HT1080 (cell line): ENCODE measurements around the gene SEC16A.

DNA sequence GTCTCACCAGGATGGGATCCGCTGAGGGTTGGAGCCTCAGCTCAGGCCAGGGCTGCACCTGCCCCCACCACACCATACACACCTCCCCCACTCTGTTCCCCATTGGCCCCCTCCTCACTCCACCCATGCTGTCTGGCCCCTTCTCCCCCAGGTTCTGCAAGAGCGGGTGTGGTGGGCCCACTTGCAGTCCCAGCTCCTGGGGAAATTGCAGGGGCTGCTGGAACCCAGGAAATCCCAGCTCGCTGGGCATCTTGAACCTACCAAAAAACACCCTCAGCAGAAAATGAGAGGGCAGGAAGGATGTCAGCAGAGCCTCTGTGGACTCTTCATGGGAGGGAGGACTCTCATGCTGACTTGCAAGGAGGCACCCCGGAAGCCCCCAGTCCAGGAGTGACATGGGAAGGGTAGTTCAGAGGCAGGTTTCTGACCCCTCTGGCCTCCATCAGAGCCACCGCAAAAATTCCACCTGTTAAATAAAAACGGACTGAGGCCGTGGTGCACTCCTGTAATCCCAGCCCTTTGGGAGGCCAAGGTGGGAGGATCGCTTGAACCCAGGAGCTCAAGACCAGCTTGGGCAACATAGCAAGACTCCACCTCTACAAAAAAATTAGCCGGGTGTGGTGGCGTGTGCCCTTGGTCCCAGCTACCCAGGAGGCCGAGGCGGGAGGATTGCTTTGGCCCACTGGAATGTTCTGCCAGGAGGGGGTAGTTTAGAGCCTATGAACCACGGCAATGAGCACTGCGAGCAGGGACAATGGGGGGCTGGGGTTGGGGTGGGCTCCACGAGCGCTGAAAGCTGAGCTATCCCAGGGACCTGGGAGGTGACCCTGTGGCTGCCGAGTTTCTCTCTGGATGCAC lies 12.4 kb upstream of the CAMSAP1 start:
RAMPAGE:
- cytosol, long total RNA: no peak
- long total RNA: no peak
- nucleus, long total RNA: no peak

GRCh38 chr9:135930196-135931090 lies 23.1 kb upstream of the CAMSAP1 start:
RAMPAGE:
- cytosol, long total RNA: no peak
- long total RNA: no peak
- nucleus, long total RNA: no peak

RAMPAGE:
- cytosol, long total RNA: no peak
- long total RNA: no peak
- nucleus, long total RNA: no peak
Measured at GRCh38 chr9:135946810-135947487, 14.2 kb downstream of the UBAC1 start.

GRCh38 chr9:136009030-136009780 lies 48.0 kb upstream of the UBAC1 start:
RAMPAGE:
- cytosol, long total RNA: no peak
- long total RNA: no peak
- nucleus, long total RNA: no peak

RAMPAGE:
- cytosol, long total RNA: no peak
- long total RNA: no peak
- nucleus, long total RNA: no peak
Measured at GRCh38 chr9:136105204-136105871, 10.2 kb upstream of the NACC2 start.

DNA sequence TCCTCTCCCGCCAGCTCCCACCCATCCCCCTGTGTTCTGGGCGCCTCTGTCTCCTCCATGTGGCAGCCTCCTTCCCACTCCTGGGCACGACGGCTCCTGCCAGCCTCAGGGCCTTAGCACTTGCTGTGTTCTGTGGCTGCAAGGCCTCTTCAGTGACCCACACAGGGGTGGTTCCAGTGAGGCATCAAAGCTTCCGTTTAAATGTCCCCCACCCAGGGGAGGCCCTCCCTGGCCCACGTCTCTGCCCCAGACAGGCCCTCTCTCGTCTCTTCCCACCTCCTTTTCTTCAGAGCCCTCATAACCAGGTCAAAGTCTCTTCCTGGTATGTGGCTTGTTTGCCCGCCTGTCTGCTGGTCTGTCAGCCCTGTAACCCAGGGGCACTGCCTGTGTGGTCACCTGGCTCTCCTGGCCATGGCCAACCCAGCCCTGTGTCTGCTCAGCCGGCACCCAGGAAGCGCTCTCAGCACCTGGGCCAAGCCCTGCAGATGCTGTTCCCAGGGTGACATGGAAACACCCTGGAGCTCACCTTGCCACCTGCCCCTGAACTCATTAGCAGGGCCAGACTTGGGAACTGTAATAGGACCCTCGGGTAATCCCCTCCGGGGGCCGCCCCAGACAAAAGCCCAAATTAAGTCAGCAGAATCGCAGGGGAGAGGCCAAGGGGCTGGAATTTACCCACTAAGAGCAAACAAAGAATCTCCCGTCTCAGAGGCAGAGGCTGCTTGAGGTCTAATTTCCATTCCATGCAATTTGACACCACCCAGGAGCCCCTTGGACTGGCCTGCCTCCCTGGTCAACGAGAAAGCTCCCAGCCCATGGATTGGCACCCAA lies 33.7 kb downstream of the LHX3 start:
RAMPAGE:
- cytosol, long total RNA: no peak
- long total RNA: no peak
- nucleus, long total RNA: no peak

DNA sequence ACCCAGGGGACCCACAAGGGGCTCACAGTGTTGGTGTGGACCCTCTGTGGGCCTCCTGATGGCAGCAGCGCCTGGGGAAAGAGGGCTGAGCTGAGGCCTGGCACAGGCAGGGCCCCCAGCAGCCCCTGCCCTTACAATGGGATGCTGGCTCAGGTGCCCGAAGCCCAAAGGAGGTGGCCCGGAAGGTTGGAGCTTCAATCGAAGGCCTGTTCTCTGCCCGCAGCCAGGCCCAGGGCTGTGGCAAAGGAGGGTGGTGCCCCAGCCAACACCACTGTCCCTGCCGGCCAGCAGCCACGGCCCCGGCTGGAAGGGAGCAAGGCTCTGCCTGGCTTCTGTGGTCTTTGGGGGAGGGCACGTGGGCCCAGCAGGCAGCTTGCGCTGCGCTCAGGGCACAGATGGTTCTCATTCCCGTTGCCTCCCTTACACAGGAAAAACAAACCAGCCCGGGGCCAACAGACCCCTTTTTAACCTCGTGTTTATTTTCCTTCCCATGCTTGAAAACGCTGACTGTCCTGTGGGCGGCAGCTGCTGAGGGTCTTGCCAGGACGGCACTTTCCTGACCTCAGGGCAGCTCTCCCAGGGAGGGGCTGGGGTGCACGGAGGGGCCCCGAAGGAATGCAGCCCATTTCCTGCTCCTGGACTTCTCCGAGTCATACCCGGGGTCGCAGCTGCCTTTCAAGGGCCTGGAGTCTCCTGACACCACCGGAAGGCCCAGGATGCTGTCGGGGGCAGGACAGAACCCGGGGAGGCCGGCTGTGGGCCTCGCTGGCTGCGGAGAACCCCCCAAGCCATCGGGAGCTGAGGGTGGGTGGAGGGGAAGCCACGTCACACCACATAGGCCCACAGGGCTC lies 1.2 kb upstream of the GPSM1 start:
RAMPAGE:
- cytosol, long total RNA: no peak
- long total RNA: no peak
- nucleus, long total RNA: no peak

DNA sequence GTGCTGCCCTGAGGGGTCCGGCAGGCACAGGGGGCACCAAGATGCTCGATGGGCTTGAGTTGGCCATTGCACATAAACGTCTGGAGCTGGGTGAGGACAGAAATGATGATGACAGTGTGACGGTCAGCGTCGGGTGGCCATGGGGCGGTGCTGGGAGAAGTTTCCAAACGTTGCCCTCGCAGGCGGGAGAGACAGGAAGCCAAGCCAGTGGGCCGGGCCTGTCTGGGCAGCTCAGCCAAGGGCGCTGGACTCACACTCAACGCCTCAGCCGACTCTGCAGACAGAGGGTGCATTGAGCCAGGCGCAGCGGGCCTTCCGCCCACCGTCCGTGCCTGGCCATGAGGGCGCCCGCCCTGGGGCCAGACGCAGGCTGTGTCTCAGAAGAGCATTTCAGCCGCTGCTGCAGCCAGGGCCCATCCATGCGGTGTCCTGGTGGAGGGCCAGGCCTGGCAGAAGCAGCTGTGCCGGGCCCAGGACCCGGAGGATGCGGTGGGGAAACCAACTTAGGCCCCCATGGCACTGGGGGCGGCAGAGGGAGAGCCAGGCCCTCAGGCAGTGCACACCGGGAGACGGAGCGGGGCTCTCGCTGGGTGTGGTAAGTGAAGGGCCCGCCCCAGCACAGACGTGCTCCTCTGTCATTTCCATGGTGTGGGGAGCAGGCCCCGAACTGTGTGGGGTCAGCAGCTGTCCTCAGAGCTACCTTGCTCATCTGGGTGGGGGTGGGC lies 18.0 kb downstream of the GPSM1 start:
RAMPAGE:
- cytosol, long total RNA: no peak
- long total RNA: no peak
- nucleus, long total RNA: no peak

GRCh38 chr9:136361639-136362174 lies 1.8 kb downstream of the DNLZ start:
RAMPAGE:
- cytosol, long total RNA: no peak
- long total RNA: no peak
- nucleus, long total RNA: no peak

DNA sequence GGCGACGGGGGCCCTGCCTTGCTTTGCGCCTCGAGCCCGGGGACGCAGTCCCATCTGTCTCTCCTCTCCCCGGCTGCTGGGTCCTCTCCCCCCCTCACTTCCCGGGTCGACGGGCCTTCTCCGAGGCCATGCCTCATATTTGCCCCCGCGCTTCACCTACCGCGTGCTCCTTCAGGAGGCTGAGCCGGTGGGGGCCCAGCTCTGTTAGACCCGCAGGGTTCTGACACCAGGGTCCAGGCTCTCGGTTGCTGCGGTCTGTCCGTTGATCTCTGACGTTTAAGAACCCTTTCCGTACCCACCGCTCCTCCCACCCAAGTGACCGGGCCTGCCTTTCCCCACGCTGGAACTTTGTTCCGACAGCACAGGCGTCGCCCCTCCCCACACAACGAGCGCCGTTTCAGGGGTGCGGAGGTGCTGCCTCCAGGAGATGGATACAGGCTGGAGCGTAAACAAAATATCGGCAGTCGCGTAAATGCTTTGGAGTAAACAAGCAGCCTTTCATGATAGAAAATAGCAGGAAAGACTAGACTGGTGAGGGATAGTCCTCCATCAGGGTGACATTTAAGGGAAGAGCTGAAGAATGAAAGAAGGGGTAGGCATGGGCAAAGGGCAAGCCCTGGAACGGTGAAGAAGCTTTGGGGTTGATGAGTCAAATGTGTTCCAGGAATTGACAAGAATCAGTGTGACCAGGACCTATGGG lies 567 bp downstream of the PMPCA start:
RAMPAGE:
- cytosol, long total RNA: no peak
- long total RNA: no peak
- nucleus, long total RNA: no peak

DNA sequence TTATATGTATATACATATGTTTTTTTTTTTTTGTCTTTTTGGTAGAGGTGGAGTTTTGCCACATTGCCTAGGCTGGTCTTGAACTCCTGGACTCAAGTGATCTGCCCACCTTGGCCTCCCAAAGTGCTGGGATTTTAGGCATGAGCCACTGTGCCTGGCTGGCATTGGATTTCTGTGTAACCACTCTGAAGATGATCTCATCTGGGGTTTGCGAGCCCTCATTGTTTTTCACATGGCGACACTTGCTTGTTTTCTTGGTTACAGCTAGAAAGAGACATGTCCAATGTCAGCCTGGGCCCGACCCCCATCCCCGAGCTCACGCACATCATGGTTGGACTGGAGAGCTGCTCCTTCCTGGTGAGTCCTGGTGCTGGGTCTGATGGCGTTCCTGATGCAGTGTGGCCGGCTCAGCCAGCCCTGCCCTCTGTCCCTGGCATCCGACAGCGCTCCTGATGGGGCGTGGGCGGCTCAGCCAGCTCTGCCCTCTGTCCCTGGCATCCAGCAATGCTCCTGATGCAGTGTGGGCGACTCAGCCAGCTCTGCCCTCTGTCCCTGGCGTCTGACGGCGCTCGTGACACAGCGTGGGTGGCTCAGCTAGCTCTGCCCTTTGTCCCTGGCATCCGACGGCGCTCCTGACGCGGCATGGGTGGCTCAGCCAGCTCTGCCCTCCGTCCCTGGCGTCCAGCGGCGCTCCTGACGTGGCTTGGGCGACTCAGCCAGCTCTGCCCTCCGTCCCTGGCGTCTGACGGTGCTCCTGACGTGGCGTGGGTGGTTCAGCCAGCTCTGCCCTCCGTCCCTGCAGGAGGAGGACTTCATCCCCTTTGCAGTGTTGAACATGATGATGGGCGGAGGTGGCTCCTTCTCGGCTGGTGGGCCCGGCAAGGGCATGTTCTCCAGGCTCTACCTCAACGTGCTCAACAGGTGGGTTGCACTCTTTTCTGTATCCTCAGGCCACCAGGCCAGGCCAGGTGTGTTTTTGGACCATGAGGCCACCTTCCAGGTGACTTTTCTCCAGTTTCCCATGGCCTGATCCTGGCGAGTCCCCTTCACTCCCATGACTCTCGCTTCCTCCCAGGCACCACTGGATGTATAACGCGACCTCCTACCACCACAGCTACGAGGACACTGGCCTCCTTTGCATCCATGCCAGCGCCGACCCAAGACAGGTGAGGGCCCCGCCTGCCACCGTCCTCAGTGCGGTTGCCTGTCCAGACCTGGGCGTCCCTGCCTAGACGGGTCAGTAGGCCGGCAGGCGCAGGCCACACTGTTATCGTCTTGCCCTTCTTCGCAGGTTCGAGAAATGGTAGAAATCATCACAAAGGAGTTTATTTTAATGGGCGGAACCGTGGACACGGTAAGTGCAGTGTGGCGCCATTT lies 7.8 kb downstream of the PMPCA start:
RAMPAGE:
- cytosol, long total RNA: no peak
- long total RNA: no peak
- nucleus, long total RNA: no peak

DNA sequence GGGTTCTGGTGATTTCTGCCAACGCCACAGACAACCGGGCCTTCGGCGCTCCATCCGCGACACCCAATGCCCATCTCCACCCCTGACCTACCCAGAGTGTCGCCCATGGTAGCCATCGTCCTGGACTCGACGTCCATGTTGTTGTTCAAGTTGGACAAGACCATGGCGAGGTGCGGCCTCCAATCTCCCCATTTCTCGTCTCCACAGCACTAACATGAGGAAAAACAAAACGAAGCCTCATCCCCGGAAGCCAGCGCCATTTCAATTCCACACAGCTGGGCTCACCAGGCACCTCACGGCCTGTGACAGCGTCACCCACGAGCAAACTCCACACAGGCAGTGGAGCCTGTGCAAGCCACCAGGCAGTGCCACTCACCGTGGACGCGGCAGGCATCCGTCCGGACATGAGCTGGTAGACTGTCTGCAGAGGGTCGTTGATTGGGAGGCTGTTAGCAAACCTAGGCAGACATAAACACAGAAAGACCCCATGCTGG lies 20.1 kb upstream of the INPP5E start:
RAMPAGE:
- cytosol, long total RNA: no peak
- long total RNA: no peak
- nucleus, long total RNA: no peak

RAMPAGE:
- cytosol, long total RNA: no peak
- long total RNA: no peak
- nucleus, long total RNA: no peak
Measured at GRCh38 chr9:136482259-136482854, 483 bp downstream of the SEC16A start.

DNA sequence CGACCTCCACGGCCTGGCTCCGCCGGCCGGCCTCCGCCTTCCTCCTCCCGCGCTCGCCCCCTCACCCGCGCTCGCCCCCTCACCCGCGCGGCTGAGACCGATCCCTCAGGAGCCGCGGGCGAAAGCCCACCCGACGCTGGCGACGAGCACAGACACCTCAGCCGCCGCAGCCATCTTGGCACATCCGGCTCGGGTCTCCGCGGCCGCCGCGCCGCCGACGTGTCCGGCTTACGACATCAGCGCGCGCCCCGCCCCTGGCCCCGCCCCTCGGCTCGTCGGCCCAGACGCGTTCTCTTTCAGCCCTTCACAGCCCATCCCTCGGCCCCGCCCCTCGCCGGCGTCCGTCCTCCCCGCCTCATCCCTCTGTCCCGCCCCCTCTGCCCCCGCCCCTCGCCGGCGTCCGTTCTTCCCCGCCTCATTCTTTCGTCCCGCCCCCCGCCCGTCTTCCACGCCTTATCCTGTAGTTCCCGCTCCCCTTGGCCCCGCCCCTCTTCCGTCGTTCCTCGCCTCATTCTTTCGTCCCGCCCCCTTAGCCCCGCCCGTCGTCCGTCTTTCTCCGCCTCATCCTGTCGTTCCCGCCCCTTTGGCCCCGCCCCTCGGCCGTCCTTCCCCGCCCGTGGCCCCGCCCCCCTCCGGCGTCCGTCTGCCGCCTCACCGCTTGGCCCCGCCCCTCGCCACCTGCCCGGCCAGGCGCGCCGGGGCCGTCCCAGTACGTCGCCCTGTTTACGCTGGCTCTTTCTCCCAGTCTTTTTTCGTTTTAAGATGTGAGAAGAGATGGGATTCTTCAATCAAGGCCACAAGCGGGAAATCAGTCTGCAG lies at the start of gene SEC16A:
Gene SEC16A (minus strand): TSS at position 186 of the 819 bp plus-strand sequence.
RAMPAGE:
- cytosol, long total RNA: no peak
- long total RNA: no peak
- nucleus, long total RNA: no peak

RAMPAGE:
- cytosol, long total RNA: no peak
- long total RNA: no peak
- nucleus, long total RNA: no peak
Measured at GRCh38 chr9:136485543-136486112, 2.8 kb upstream of the SEC16A start.

RAMPAGE:
- cytosol, long total RNA: no peak
- long total RNA: no peak
- nucleus, long total RNA: no peak
Measured at GRCh38 chr9:136494162-136494779, 11.4 kb upstream of the SEC16A start.

GRCh38 chr9:136522174-136523076 lies 23.4 kb downstream of the NOTCH1 start:
RAMPAGE:
- cytosol, long total RNA: no peak
- long total RNA: no peak
- nucleus, long total RNA: no peak

DNA sequence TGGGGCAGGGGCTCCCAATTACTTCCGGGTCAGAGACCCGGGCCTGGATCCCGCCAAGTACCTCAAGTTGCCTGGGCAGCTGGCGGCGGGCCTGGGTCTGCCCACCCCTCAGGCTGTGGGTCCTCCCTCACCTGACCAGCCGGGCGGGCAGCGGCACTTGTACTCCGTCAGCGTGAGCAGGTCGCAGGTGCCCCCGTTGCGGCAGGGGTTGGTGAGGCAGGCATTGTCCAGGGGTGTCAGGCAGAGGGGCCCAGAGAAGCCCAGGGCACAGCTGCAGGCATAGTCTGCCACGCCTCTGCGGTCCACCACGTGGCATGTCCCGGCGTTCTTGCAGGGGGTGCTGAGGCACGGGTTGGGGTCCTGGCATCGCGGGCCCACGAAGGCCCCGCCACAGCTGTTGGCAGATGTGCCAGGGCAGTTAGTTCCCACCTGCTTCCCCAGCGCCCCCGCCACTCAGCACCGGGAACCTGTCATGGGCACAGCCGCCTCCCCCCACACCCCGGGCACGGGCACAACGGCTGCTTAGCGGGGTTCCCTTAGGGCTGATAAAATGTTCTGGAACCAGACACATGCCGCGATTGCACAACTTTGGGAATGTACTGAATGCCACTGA lies 22.2 kb downstream of the NOTCH1 start:
RAMPAGE:
- cytosol, long total RNA: no peak
- long total RNA: no peak
- nucleus, long total RNA: no peak

RAMPAGE:
- cytosol, long total RNA: no peak
- long total RNA: no peak
- nucleus, long total RNA: no peak
Measured at GRCh38 chr9:136546635-136547842, 1.2 kb upstream of the NOTCH1 start.

GRCh38 chr9:136603647-136604687 lies 58.1 kb upstream of the NOTCH1 start:
RAMPAGE:
- cytosol, long total RNA: no peak
- long total RNA: no peak
- nucleus, long total RNA: no peak